Lower leg skin (tissue), 2 donors: ENCODE measurements around a stretch of chr7.

- PRO-cap: no peak
- RAMPAGE, long total RNA, 2 experiments: no peak in any of the 2 experiments
Observed at GRCh38 chr7:156615464-156616134, 25.0 kb upstream of the RNF32 start.

DNA sequence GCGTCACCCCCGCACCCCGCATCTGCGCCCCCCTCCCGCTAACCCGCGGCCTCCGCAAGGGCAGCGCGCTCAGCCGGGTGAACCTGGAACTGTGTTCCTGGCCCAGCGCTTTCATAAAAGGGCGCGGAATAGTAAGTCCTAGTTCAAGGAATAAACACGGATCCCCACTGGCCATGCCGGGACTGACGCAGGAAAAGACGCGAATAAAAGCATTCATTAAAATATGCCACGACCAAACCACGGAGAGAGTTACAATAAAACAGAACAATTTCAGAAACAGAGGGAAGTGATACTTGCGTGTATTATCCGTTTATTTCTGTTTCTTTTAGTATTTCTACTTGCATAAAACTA, 23.6 kb upstream of the RNF32 start:
- PRO-cap: no peak
- RAMPAGE, long total RNA, 2 experiments: no peak in any of the 2 experiments

- PRO-cap: no peak
- RAMPAGE, long total RNA, 2 experiments: no peak in any of the 2 experiments
Observed at GRCh38 chr7:156659901-156660884, 19.6 kb downstream of the RNF32 start.

DNA sequence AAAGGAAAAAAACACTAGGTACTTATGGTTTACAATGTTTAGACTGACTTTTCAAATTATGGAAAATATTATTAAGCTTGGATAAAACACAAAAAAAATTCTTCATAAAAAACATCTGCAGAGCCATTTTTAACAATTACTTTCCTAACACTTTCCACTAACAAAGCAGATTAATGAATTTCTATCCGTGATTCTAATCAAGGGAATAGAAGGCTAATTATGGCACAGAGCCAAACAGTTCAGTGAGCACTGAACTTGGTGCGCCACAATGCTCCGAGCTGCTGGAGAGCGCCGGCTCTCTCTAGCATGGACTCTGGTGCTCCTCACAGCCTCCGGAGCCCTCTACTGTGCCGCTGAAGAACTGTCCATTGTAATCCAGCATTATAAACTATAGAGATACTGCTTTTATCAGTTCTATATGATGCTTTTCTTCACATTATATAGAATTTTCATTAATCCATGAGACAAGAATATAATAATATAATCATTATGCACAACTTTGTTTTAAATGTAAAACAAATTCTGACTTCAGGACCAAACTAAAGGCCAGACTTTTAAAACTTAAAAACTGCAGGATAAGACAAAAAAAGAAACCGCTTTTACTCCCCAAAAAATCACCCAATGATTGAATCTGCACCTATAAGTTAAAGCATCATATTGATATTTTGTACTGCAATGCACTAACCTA, 123.5 kb downstream of the RNF32 start:
- PRO-cap: no peak
- RAMPAGE, long total RNA, 2 experiments: no peak in any of the 2 experiments

DNA sequence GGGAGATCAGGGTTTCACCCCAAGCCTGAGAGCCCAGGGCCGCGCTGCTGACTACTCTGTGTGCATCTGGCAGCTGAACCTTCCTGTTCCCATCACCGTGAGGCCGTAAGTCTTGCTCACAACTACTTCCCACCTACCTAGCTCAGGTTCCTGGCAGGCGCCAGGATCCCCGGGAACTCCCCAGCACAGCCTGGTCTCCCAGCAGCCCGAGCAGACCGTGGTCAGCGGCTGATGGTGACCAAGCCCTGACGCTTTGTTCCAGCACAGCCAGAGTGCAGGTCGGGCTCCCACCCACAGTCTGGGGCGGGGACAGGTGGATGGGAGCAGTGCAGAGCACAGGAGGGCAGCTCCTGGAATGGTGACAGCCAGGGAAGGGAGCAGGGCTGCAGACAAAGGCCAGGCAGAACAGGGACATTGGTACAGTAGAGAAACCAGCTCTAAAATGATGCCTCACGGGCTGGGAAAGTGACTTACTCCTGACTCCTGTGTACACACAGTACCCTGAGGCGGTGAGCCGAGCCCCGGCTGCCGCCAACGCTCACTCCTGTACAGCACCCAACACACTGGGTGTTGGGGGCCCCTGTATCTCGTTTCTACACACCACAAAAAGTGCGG, 6.0 kb upstream of the NOM1 start:
- PRO-cap: no peak
- RAMPAGE, long total RNA, 2 experiments: no peak in any of the 2 experiments

DNA sequence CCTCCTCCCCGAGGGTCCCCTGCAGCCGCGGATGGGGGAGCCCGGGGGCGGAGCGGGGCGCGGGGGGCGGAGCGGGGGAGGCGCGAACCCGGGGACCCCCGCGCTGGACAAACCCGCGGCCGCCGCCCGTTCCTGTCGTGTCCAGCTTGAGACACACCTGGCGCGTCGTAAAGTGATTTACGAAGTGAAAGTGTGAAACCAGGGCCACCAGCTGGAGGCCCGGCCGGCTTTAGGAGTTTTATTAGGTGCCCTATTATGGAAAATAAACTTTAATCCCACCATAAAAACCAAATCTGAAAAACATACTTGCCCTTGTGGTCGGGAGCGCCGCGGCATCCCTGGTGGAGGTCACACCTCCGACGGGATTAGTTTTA, 10.4 kb downstream of the MNX1 start:
- PRO-cap: no peak
- RAMPAGE, long total RNA, 2 experiments: no peak in any of the 2 experiments

DNA sequence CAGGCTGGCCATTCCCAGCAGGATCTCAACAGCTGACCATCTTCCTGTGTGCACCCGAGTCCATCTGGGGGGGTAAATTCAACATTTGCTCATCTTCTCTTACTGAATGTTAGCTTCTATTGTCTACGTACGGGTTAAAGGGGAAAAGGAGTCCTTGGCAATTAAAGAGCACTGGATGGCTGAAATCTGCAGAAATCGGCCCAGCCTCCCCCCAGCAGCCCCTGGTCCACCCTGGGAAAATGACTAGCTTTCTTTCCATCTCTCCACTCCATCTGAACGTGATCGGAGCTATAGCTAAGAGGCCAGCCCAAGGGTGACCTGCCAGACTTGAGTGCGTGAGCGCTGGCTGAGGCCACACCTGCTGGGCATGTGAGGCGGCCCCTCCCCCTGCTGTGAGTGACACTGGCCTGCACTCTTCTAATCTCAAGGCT, 12.1 kb upstream of the MNX1 start:
- PRO-cap: no peak
- RAMPAGE, long total RNA, 2 experiments: no peak in any of the 2 experiments

- PRO-cap: no peak
- RAMPAGE, long total RNA, 2 experiments: no peak in any of the 2 experiments
Observed at GRCh38 chr7:157194146-157194931, 55.6 kb downstream of the UBE3C start.

DNA sequence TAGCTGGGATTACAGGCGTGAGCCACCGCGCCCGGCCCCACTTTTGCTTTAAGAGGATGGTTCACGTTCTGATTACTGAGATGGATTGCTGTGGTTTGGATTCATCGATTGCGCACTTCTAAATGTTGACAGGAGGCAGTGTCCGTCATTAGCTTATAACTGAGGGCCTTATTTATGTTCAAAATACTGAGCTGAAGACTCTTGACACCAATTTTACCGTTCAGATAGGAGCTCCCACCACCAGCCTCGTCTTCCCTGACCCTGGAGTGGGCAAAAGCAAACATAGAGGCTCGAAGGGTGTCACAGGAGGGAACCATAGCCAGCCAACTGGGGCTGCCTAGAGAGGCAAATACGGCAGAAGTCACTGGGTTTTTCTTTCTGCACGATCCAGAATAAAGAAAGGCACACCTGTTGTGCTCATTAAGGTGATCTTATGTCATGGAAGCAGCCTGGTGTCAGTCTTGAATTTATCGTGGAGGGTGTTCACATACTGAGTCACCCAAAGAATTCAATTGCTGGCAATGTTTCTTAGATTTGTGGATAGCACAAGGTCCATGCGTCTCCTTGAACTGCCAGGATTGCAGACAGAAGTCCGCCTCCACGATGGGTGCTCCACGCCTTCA, 65.7 kb upstream of the DNAJB6 start:
- PRO-cap: no peak
- RAMPAGE, long total RNA, 2 experiments: no peak in any of the 2 experiments

GRCh38 chr7:157285845-157286233, 51.0 kb upstream of the DNAJB6 start:
- PRO-cap: no peak
- RAMPAGE, long total RNA, 2 experiments: no peak in any of the 2 experiments

DNA sequence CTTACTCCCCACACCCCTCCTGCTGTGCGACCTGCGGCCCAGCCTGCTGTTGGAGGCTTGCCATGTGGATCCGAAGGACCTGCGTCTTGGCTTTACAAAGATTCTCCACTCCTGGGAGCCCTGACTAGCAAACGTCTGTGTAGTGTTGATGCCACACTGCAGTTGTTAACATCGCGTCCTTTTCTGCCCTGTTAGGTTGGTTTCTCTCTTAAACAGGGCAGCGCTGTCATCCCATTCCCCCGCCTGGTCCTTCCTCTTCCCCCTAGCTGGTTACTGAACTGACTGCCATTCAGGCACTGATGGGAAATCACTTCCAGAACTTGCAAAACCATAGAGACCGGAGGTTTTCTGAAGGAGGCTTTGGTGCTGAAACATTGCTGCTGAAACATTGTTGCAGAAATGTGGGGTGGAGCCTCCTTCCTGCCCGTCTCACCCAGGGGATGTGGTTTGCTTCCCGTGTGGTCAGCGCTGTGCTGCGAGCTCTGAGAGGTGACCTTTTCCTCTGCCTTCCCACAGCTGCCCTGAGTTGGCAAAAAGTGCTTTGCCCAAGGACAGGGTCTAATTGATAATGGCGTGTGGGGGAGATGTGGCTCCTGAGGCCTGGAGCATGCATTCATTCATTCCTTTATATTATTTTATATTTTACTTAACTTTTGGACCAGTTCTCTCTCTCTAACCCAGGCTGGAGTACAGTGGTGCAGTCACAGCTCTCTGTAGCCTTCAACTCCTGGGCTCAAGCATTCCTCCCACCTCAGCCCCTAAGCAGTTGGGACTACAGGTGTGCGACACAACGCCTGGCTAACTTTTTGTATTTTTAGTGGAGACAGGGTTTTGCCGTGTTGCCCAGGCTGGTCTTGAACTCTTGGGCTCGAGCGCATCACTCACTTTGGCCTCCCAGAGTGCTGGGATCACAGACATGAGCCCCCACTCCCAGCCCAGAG, 53.7 kb downstream of the DNAJB6 start:
- PRO-cap: no peak
- RAMPAGE, long total RNA, 2 experiments: no peak in any of the 2 experiments

DNA sequence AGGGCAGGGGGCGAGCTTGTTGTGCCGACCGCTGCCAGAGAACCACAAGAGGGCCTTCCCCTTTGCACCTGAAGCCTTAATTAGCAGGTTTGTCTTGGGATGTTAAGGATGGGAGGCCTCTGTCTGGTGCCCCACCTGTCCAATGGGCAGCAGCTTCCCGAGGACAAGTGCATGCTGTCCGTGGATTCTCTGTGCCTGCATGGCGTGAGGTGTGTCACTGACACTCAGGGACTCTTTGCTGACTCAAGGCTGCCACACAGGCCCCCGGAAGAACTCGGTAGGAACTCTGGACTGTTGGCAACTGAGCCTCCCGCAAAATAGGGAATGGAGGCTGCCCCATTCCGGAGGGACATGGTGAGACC, 487.5 kb downstream of the DNAJB6 start:
- PRO-cap: unidirectional peak, minus-strand start at position 162 of the sequence
- RAMPAGE, long total RNA, 2 experiments: no peak in any of the 2 experiments

- PRO-cap: no peak
- RAMPAGE, long total RNA, 2 experiments: no peak in any of the 2 experiments
Observed at GRCh38 chr7:157905840-157906017, 568.9 kb downstream of the DNAJB6 start.

GRCh38 chr7:158016395-158016868, 571.2 kb downstream of the PTPRN2 start:
- PRO-cap: no peak
- RAMPAGE, long total RNA, 2 experiments: no peak in any of the 2 experiments

DNA sequence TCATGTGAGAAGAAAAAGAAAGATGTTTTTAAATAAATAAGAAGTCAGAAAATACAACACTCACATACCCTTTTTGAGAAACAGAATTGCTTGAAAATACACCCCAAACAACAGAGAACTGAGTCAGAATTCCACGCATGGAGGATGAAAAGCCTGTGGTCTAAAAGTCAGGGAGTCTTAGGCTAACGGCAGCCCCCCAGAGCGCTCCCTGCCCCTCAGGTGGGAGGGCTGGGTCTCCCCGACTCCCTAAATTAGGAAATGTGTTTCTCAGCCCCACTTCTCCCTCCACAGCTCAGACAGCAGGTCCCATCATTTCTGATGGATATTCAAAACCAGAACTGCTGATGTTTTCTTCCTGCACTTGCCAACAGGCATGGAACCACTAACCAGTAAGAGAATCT, 452.2 kb downstream of the PTPRN2 start:
- PRO-cap: no peak
- RAMPAGE, long total RNA, 2 experiments: no peak in any of the 2 experiments

DNA sequence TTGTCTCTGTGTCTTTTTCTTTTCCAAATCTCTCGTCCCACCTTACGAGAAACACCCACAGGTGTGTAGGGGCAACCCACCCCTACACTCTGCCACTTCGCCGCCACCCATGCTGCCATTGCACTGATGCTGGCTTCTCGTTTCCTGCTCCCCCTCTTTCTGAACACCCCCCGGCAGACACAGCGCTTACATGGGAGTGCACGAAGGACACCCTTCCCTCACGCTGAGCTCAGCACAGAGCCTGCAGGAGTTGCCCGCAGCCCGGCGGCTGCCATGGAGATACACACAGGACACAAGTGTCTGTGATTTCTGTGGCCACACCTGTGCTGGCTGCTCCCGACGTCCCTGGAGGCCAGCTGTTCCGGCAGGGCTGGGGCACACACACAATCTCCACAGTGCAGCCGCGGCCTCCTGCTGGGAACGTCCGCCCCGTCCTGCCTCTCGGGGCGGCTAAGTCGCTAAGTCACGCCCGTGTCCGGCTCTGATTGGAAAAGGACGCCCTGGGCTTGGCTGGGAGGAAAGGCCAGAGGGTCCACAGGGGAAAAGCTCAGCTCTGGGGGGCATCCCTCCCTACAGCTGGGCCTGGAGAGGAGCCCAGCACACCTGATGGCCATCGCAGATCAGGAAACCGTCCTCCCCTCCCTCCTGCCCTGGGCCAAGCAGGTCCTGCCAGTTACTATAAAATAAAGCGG, 349.8 kb downstream of the PTPRN2 start:
- PRO-cap: no peak
- RAMPAGE, long total RNA, 2 experiments: no peak in any of the 2 experiments

GRCh38 chr7:158396970-158397781, 190.4 kb downstream of the PTPRN2 start:
- PRO-cap: no peak
- RAMPAGE, long total RNA, 2 experiments: no peak in any of the 2 experiments

DNA sequence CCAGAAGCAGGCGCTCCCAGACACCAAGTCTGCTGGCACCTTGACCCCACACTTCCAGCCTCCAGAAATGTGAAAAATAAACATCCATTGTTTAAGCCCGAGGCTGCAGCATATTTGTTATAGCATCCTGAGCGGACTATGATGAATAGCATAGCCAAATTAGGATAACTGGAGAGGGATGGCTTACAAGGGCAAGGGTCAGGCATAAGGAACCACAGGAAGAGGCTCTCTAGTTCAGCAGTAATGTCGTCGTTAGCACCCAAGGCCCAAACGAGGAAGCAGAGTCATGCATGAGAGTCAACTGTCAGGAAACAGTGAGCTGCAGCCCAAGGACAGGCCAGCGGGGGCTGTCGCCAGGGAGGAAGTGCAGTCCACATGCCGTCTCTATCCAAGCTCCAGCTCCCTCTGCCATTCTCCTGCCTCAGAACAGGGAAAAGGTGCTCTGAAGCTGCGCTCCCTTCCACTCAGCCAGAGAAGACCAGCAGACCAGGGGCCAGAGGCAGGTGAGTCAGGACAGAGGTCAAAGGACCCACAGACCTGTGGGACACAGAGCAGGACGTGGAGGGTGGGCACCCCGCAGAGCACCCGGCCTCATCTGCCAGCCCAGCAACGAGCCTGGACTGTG, 50.4 kb downstream of the PTPRN2 start:
- PRO-cap: no peak
- RAMPAGE, long total RNA, 2 experiments: no peak in any of the 2 experiments

DNA sequence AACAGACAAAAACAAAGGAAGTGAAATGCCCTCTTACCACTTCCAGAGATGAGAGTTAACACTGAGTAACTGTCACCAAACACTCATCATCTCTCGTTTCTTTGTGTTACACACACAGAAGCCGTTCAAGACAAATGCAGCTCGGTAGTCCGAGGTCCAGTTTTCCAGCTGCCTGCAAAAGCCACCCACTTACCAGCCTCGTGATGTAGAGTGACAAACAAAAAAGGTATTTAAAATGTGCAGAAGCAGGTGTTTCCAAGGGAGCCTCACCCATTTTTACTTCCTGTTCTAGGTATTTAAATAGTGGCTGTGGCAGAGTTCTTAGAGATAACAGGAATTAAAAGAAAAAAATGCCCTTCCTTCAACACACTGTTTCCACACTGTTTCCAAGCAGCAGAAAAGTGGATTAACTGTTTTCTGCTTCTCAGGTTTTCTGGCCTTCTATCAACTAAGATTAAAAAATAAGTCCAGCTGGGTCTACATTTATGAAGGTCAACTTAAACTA, 5.9 kb downstream of the PTPRN2 start:
- PRO-cap: no peak
- RAMPAGE, long total RNA, 2 experiments: no peak in any of the 2 experiments

DNA sequence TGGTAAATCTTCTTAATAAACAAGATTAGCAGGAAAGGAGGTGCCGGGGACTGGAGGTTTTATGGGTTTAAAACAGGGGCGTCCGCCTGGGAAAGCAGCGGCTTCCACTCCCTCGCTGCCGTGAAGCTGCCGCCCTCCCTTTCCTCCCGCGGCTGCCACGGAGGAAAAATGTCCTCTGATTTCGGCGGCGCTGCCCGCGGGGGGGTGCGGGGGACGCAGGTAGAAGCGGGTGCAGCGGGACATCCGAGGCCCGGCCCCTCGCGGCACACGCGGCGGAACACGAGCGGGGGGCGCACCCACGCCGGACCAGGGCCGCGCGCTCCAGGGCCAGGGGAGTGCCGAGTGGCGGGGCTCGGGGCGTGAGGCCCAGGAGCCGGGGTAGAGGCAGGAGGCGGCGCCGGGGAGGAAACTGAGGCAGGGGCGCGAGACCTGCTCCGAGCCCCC, 1.0 kb downstream of the PTPRN2 start:
- PRO-cap: no peak
- RAMPAGE, long total RNA, 2 experiments: no peak in any of the 2 experiments